Epithelial cell of proximal tubule (primary cell): ENCODE measurements around a stretch of chr22.

DNA sequence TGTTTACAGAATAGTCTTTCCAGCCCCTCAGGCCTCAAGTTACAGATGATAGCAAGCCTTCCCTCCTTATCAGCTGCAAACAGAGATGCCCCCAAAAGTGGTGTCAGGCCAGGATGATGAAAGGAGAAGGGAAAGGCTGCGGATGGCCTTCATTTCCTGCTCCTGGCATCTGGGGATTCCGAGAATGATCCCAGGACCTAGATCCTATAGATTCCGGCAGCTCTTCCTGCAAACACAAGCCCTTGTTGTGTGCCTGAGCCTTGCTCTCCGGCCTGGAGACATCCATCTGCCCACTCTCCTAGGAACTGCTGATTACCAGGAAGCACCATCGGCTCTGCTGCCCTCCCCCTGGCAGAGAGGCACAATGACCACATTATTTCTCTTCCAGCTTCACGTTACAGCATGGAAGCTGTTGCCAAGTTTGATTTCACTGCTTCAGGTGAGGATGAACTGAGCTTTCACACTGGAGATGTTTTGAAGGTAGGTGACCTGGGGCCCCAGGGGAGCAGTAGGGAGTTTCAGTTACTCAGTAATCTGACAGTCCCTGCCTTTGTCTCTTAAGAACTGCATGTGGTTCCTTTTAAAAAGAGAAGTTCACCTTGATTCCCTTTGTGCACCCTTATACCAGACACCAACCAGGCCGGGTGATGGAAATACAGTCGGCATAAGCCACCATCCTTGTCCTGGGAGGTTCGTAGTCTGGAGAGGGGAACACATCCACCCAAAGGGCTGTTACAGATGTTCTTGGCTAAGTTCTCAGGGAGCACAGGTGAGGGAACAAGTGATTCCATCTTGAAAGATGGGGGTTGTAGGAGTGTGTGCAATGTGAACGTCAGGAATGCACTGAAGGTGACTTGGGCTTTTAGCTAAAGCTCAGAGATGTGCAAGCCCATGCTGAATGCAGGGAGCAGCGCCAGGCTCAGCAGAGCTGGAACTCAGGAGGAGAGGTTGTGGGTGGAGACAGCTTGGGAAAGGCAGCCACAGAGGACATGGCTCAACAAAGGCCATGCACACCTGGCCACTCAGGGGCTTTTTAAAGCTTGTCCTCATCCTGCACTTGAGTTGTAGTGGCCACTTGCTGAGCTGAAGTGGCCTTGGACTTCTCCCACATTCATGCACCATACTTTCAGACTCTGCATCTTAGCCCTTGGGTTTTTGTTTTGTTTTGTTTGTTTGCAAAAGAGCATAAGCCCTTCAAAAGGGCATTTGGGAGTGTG lies 13.1 kb upstream of the TMA7B start:
- RAMPAGE, long total RNA = no peak
- RRBS = 52% methylated on average over 2 of the region's 11 CpGs

DNA sequence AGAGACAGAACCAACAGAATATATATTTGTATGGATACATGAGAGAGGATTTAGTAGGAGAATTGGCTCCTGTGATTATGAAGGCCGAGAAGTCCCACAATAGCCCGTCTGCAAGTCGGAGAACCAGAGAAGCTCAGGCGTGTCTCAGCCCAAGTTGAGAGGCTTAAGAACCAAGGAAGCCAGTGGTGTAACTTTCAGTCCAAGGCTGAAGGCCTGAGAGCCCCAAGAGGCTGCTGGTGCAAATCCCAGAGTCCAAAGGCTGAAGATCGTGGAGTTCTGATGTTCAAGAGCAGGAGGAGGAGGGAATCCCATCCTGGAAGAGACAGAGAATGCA lies 72.6 kb downstream of the FAM83F start:
- RAMPAGE, long total RNA = no peak
- RRBS = no CpG with 5 or more reads among the region's 5 CpGs

- RAMPAGE, long total RNA = no peak
- RRBS = no CpG with 5 or more reads among the region's 24 CpGs
These were observed 5.4 kb downstream of the TNRC6B start for GRCh38 chr22:40182746-40183989.

DNA sequence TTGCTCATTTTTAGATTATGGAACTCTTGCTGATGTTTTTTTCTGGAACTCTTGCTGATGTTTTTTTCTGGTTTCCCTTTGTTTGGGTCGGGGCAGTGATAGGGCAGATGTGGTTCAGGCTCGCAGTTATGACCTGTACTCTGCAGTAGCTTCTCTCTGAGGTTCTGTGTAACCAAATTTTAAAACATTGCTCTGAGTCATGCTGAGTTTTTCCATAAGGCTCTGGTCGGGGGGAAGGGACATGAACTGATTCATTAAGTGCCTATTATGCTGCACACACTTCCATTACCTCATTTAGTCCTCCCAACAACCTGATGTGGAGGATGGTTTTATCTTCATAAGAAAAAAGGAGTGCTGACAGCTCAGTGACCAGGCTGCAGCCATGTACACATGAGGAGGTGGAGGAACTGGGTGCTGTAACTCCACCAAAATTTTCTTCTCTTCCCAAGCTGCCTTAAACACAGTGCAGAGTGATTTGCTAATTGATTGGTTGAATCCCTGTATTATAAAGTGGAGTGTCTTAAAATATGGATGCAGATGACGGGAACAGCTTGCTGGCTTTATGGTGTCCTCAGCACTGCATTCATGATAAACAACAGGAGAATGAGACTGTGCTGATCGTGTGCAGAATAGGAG lies 19.0 kb downstream of the TNRC6B start:
- RAMPAGE, long total RNA = no peak
- RRBS = no CpG with 5 or more reads among the region's 5 CpGs

- RAMPAGE, long total RNA = no peak
- RRBS = no CpG with 5 or more reads among the region's 3 CpGs
These were observed 69.9 kb upstream of the ADSL start for GRCh38 chr22:40276358-40276930.

GRCh38 chr22:40324447-40325182 lies 21.7 kb upstream of the ADSL start:
- RAMPAGE, long total RNA = no peak
- RRBS = no CpG with 5 or more reads among the region's 18 CpGs

DNA sequence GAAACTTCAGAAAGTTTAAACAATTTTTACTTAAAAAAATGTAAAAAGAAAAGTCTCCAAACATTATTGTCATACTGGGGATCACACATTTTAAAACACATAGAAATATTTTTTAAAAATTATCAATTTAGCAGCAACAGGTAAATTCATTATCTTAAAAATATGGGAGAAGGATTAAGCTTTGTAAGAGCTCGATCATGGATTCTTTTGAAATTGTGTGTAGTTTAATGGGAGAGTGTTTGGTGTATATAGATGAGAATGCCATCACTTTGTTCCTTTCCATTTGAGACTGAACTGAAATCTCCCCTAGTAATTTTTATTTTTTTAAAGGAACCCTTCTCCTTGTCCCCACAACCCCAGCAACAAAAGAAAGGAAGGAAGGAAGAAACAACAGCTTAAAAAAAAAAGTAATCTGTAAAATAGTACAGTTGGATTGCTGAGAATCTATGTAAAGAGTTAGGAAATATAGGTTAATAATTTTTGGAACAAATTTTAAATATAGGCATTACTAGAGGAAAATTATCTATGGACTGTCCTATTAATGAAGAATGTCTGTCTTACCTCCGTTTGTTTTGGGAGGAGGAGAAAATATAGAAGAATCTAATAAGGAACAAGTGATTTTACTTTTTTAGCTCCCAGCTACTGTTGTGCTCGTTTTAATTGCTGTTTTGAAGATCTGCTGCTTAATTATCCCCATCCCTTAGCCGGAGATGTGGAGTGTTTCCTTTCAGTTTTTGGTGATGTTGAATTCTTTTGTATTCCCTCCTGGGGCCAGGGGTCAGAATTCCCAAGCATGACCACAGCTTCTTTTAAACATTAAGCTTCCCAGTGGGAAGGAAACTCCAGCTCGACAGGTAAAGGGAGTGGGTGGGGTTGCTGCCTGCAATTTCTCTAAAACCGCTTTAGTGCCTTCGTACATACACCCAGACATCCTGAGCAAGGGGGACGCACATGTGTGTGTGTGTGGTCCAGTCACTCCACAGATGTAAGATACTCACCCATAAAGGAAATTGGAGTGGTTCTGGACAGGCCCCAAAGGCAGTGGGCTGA lies 19.7 kb upstream of the ADSL start:
- RAMPAGE, long total RNA = no peak
- RRBS = no CpG with 5 or more reads among the region's 8 CpGs

- RAMPAGE, long total RNA = no peak
- RRBS = no CpG with 5 or more reads among the region's 10 CpGs
These were observed 15.7 kb upstream of the ADSL start for GRCh38 chr22:40330601-40331032.

- RAMPAGE, long total RNA = no peak
- RRBS = no CpG with 5 or more reads among the region's 6 CpGs
These were observed 3.3 kb upstream of the ADSL start for GRCh38 chr22:40342747-40343567.

- RAMPAGE, long total RNA = no peak
- RRBS = no CpG with 5 or more reads among the region's 3 CpGs
These were observed 66.4 kb downstream of the SGSM3 start for GRCh38 chr22:40436816-40437162.

DNA sequence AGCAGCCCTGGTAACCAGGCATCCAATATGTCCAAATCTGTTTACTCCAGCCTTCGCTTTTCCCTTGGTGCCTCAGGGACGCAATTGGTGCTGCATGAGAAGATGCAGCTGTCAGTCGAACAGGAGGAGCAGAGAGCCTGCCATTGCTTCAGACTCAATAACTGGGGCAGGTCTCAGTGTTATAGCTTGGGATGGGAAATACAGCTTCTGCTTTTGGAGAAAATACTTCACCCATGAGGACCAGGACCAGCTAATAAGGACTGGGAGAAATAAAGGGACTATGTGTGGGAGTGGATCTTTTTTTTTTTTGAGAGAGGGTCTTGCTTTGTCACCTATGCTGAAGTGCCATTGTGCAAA lies 4.9 kb upstream of the MCHR1 start:
- RAMPAGE, long total RNA = no peak
- RRBS = no CpG with 5 or more reads among the region's 3 CpGs

DNA sequence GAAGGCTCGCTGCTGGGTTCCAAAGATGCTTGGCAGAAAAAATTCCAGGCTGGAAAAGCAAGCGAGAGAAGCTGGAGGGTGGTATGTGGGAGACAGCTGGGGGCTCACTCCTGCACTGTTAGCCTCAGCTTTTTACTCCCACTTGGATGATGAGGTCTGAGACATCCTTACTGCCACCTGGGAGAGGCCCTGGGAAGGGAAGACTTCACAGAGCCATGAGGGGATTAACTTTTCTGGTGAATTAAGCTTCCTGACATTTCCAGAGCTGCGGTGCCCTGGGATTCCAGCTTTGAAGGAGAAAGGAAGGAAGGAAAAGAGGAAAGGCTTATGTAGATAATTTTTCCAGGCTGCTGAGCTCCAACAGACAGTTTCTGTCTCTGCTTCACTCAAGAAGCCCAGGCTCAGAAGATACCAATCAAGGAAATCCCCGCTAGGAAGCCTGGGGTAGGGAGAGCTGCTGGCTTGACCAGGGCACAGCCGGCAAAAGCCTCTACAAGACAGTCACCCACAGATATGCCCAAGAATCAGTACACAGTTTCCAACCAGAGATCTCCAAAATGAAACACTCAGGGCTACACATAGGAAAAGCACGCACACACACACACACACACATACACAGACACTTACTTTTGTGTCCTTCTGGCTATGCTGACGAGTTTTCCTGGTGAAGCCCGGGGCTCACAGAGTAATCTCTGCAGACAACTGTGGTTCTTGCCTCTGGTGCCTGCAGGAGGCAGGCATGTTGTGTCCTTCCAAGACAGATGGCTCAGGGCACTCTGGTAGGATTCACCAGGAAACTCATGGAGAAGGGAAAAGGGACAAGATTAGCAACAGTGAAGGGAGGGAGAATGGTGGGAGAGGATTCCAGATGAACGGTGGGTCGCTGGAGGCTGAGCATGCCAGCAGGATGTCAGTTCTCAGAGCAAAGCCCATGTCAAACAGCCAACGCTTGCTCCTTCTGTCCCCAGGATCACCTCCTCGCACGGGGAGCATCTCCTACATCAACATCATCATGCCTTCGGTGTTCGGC lies 1.0 kb downstream of the MCHR1 start:
- RAMPAGE, long total RNA = no peak
- RRBS = no CpG with 5 or more reads among the region's 15 CpGs

DNA sequence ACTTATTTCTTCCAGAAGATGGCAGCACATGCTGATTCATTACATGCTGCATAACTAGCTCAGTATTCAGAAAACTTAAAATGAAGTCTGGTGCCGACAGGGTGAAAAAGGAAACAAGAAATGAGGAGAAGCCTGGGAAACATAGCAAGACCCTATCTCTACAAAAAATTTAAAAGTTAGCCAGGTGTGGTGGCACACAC lies 28.4 kb upstream of the RBX1 start:
- RAMPAGE, long total RNA = no peak
- RRBS = no CpG with 5 or more reads among the region's 1 CpG

DNA sequence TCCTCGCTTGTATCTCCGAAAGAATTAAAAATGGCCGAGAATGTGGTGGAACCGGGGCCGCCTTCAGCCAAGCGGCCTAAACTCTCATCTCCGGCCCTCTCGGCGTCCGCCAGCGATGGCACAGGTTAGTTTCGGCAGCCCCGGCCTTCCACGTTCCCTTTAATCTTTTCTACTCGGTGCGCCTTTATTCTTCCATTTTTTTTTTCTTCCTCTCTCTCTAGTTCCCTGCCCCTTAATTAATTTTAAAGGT lies 508 bp downstream of the EP300 start:
- RAMPAGE, long total RNA = no peak
- RRBS = 2% methylated on average over 11 of the region's 16 CpGs

DNA sequence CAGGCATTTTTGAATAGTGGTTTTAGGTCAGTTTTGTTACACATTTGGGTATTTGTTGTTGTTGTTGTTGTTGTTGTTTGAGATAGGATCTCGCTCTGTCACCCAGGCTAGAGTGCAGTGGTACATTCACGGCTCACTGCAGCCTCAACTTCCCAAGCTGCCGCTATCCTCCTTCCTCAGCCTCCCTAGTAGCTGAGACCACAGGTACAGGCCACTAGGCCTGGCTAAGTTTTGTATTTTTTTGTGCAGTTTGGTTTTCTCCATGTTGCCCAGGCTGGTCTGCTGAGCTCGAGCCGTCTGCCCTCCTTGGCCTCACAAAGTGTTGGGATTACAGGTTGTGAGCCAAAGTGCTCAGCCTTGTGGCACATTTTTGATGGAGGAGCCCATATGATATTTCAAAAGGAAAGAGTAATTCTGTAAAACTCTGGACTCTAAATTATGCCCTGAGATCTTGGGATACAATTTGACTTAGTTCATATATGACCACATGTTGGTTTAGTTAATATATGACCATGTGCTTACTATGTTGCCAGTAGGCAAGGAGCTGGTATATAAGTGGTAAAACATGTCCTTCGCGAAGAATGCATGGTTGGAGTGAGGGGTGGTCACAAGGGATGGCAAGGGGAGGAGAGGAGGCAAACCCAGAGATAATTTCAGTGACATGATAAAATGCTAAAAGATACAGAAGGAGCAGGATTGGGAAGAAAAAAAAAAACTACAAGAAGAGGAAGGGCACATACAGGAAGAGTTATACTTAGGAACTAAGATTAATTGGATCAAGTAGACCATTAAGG lies 21.9 kb downstream of the EP300 start:
- RAMPAGE, long total RNA = no peak
- RRBS = no CpG with 5 or more reads among the region's 7 CpGs

- RAMPAGE, long total RNA = no peak
- RRBS = no CpG with 5 or more reads among the region's 3 CpGs
These were observed 26.3 kb downstream of the EP300 start for GRCh38 chr22:41118730-41119038.

DNA sequence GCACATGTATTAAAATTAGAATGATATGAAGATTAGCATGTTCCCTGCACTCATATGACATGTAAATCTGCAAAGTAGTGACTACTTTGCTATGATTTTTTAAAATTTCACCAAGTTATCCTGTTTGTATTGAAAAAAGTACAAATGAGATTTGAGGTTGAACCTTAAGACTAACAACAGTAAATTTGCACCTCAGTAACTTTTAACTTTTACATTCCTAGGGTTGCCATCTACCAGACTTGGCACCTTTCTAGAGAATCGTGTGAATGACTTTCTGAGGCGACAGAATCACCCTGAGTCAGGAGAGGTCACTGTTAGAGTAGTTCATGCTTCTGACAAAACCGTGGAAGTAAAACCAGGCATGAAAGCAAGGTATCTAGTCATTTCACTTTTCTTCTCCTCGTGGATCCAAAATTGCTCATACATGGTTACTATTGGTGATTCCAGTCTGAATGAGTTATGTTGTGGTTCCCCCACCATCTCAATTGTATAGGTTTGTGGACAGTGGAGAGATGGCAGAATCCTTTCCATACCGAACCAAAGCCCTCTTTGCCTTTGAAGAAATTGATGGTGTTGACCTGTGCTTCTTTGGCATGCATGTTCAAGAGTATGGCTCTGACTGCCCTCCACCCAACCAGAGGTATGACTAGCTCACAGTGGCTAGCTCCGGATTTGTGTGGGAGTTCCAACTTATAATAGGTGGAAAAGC lies 36.7 kb upstream of the L3MBTL2 start:
- RAMPAGE, long total RNA = no peak
- RRBS = no CpG with 5 or more reads among the region's 6 CpGs

- RAMPAGE, long total RNA = no peak
- RRBS = no CpG with 5 or more reads among the region's 9 CpGs
These were observed 23.3 kb upstream of the L3MBTL2 start for GRCh38 chr22:41181815-41182231.

GRCh38 chr22:41196929-41197241 lies 8.2 kb upstream of the L3MBTL2 start:
- RAMPAGE, long total RNA = no peak
- RRBS = 2% methylated on average over 10 of the region's 19 CpGs

DNA sequence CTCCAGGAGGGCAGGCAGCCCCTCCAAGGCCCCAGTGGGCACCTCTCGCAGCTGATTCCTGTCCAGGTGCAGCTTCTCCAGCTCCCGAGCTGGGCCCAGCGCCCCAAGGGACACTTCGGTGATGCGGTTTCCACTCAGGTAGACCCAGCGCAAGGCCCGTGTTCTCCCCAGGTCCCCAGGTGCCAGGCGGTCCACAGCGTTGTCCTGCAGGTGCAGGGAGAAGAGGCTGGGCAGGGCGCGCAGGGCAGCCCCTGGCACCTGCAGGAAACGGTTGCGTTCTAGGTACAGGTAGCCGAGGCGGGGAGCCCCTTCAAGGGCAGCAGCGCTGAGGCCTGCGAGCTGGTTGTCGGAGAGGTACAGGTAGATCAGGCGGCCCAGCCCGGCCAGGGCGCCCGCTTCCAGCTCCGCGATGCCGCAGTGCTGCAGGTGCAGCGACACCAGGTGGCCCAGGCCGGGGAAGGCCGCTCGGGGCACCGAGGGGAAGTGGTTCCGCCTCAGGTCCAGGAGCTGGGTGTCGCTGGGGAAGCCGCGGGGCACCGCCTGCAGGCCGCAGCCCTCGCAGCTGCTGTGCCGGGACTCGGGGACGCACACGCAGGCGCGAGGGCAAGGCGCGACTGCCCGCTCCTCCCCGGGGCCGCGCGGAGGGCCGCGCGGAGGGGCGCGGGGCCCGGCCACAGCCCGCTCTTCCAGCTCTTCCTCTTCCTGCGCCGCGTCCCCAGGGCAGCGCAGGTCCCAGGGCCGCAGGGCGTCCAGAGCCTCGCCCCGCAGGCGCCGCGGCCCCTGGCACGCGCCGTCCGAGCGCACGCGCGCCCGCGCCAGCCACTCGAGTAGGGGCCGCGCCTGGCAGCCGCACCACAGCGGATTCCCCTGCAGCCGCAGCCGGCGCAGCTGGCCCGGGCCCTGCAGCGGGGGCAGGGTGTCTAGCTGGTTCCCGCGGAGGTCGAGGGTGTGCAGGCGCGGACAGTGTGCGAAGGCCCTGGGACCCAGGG lies 3.2 kb downstream of the CHADL start:
- RAMPAGE, long total RNA = no peak
- RRBS = 2% methylated on average over 30 of the region's 94 CpGs